Non-pigmented ciliary epithelial cell (primary cell): ENCODE measurements around the genes SEMA5B and HACD2.

GRCh38 chr3:121694622-121695298, 34.1 kb upstream of the HCLS1 start:
- RRBS, result no CpG with 5 or more reads among the region's 4 CpGs

- RRBS, result no CpG with 5 or more reads among the region's 30 CpGs
Measured at GRCh38 chr3:121938076-121938963, 44.1 kb downstream of the SLC15A2 start.

GRCh38 chr3:121995016-121995953, 26.8 kb downstream of the ILDR1 start:
- RRBS, result no CpG with 5 or more reads among the region's 14 CpGs

DNA sequence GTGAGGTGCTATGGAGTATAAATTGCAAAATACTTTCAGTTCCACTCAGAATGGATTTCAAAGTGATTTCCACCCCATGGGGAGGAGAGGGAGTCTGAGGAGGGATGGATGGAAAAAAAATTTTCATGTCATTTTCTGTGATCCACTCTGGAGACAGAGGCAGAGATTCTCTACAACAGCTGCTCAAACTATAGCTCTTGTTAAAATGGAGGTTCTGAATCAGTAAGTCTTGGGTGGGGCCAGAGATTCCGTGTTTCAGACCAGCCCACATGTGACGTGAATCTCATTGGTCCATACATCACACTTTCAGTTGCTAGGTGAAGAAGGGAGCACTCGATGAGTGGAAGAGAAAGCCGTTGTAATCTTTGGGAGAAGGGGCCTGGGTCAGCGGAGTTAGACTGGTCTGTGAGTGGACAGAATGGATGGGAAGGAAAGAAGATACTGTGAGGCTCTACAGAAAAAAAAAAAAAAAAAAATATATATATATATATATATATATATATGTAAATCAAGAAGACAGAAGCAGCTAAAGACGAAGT, 45.9 kb downstream of the CD86 start:
- RRBS, result no CpG with 5 or more reads among the region's 6 CpGs

- RRBS, result no CpG with 5 or more reads among the region's 12 CpGs
Measured at GRCh38 chr3:122575917-122577108, 1.1 kb upstream of the PARP15 start.

- RRBS, result no CpG with 5 or more reads among the region's 15 CpGs
Measured at GRCh38 chr3:122679096-122679795, 1.4 kb upstream of the PARP14 start.

- RRBS, result no CpG with 5 or more reads among the region's 2 CpGs
Measured at GRCh38 chr3:122767596-122767981, 26.0 kb downstream of the HSPBAP1 start.

DNA sequence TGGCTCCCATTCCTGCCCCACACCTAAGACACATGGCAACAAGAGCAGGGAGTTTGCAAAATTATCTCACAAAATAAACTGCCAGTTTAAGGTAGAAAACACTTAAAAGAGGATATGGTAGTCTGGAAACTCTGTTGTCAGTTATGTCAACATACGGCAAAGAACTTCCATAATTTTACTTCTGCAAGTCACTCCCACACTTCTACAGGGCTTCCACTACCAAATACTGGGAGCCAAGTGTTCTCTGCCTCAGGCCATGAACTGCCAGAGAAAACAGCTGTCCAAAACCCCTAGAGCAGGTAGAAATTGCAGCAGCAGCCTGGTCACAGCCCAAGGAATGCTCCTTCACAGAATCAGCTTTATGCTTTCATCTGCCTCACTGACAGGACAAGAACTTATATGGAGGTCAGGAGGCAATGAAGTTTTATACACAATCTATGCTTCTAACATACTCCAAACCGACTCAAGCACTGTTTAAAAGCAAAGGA, 25.6 kb downstream of the HSPBAP1 start:
- RRBS, result no CpG with 5 or more reads among the region's 2 CpGs

- RRBS, result no CpG with 5 or more reads among the region's 5 CpGs
Measured at GRCh38 chr3:122799924-122800916, 5.4 kb downstream of the SLC49A4 start.

GRCh38 chr3:122957712-122958092, 69.9 kb downstream of the SEMA5B start:
- RRBS, result no CpG with 5 or more reads among the region's 3 CpGs

DNA sequence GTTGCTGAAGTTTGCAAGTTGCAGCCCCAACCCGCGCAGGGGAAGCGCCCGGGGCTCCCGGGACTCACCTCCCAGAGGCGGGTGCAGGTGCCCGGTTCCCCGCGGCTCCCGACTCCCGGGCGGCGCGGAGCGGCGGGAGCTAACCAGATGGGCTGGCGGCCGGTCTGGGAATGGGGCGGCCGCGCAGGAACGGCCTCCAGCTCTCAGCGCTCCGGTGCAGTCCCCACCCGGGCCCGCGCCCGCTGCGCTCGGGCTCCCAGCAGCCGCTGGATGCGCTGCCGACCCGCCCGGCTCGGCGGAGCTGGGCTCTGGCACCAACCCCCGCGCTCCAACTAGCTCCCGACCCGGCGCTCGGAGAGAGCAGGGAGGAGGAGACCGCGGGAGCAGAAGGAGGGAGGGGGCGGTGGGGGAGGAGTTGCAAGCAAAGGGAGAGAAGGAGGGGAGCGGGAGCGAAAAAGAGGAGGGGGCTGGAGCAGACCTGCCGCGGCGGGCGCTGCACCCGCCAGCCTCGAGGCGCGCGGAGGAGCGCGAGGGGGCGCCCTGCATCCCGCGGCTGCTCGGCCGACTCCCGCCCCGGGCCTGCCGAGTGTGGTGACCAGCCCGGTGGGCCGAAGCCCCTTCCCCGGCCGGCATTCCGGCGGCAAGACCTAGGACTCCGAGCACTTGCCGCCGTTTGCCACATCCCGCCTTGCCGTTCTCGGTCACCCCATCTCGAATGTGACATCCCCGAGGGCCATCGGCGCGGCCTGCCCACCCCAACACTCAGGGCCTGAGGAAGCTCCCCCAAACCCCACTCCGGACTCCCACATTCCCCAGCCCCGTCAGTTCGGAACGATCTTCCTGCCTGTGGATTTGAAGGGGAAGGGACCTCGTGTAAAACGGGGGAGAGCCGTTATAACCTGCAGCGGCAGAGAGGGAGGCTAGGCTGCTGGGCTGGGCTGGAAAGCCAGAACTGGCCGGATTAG, at the start of gene SEMA5B:
Gene SEMA5B (minus strand): TSS at position 368 of the 965 bp plus-strand sequence.
- RRBS, result 2% methylated on average over 35 of the region's 93 CpGs

DNA sequence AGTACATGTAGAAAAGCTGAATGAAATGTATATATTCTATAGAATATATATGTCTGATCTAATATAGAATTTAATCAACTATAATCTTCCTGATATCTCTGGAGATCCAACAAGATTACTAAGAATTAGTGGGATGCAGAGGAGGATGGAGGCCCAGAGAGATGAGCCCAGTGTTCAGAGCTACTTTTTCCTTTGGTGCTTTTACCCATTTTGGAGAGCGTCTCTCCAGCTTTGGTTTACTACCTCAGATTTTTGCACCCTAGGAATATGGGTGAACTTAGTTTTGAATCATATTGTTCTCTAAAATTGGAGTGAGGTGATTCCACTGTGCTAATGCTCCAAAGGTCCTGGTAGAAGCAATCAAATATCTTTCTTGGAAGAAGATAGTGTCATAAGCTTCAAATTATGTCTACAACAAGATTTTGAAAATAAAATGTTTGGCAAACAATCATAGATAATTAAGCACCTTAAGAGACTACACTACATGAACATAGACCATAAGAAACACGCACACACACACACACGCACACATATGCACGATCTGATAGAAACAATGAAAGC, 34.6 kb downstream of the SEC22A start:
- RRBS, result no CpG with 5 or more reads among the region's 4 CpGs

DNA sequence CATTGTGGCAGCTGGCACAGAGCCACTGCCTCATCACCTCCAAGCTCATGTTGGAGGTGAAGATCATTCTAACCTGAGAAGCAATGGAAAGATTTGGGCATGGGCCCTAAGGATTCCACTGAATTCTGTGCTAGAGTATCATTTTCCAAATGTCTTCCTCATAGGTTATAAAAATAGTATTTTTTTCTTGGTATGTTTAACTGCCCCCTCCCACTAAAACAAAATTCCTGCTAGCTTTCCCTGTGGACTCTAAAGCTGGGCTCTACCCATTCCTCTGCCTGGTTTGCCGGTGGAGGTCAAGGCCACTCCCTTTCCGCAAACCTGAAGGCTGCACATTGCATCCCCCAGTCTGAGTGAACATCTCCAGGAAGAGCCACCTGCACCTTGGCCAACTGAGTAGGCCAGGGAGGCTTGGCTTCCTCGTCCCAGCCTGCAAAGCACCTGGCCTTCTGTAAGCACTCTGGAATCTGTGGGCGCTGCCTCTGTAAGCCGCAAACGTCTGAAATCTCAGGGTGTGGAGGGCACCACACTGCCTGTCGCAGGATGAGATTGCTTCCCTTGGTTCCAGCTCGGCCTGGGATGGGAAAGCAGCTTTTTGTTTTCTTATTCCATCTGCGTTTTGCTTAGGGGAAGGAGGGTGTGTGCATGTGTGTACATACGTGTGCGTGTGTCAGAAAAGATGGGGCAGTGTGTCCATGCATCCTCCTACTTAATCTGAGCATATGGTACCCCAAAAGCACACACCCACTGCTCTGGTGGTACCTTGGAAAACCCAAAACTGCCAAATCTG, 81.3 kb downstream of the SEC22A start:
- RRBS, result no CpG with 5 or more reads among the region's 11 CpGs

DNA sequence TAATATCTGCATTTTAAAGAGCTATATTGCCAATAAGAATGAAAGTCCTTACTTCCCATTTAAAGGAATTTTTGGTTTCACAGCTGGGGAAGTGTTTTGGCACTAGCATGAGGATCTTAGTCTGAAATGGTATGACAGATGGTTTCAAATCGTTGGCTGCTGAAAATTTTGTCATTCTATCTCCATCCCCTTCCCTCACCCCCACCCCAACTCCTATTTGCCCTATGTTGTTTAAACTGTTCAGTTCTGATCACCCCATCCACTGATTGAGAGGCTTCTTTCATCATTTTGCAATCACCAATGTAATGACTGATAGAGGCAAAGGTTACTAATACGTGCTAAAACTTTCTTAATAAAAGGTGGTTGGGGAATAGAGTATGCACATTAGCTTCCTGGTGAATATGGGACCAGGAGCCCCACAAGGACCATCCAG, 105.7 kb downstream of the SEC22A start:
- RRBS, result no CpG with 5 or more reads among the region's 2 CpGs

DNA sequence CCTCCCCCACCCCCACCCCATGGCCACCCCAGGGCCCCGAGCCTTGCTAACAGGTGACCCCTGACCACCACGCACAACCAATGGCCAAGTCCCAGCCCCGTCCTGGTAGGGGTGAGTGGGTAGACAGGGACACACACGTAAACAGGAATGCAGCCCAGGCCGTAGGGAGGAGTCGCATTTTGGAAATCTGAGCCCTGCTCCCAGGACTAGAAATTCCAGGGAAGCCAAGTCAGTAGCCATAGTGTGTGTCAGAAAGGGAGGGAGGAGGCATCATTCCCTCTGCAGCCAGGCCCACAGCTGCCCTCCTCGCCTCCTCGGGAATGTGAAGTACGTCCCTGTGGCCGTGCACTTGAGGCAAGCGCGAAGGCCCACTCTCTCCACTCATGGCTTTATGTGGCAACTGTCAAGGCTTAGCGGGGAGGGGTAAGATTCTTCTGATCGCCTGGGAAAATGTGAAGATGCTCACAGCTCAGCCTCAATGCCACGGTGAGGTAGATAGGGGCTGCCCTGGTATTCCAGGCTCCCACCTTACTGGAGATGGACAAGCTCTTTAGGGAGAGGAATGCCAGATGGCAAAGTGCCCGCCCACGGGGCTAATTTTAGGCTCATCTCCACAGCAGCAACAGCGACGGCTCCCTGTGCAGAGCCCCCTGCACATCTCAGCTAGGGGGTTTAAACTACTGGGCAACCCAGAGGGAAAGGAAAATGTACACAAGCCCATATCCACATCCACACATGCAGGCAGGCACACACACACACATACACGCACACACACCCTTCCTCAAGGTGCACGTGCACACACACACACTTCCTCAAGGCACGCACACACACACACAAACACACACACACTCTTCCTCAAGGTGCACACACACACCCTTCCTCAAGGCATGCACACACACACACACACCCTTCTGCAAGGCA, 65.6 kb downstream of the ADCY5 start:
- RRBS, result no CpG with 5 or more reads among the region's 22 CpGs

GRCh38 chr3:123449526-123450597, 972 bp upstream of the ADCY5 start:
- RRBS, result 2% methylated on average over 54 of the region's 93 CpGs

DNA sequence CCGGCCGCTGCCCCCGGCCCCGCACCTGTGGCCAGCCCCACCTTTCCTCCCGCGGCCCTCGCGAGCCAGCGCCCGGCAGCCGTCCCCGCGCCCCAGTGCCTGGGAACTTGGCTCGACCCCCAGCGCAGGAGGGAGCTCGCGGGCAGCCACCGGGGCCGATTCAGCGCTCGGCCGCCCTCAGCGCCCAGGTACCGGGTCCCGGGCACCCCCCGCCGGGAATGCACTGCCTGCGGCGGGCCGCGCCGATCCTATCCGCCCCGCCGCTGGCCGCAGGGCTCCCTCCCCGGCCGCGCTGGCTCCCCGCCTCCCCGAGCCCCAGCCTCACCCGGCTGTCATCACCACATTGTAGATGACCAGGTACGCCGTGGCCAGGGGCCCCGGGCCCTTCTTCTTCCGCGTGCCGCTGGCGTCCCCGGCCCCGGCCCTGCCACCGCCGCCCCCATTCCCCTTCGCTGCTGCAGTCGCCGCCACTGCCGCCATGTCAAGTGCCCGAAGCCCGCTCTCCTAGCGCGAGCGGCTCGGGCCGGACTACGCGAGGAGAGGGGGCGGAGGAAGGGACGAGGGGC, at the start of gene HACD2:
Gene HACD2 (minus strand): TSS at position 506 of the 566 bp plus-strand sequence.
- RRBS, result 1% methylated on average over 59 of the region's 68 CpGs

DNA sequence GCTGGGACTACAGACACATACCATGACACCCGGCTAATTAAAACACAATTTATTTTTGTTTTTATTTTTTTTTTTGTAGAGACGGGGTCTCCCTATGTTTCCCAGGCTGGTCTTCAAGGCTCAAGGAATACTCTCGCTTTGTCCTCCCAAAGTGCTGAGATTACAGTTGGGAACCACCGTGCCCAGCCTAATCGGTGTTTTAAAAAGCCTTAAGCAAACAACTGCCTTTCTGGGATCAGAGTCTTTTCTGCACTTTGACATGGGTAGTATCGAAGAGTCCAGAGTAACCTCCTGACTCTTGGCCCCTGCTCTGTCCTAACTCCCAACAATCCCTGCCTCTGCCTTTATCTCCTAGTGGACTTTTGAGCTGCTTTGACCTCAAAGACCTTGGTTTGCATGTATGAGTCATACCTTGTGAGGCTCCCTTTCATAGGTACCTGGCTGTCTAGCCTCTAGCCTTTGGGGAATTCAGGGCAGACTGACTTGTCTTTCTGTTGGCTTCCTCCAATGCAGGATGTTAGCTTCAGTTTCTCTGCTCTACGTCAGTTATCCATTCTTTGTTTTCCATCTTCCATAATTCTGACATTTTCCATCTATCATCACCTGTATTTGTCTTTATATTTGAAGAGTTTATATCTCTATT, 21.0 kb upstream of the HACD2 start:
- RRBS, result no CpG with 5 or more reads among the region's 7 CpGs